ENCODE data around the gene RIN2.

- PRO-cap: no peak
Observed at GRCh38 chr20:19406522-19407112, 194.2 kb downstream of the SLC24A3 start.

DNA sequence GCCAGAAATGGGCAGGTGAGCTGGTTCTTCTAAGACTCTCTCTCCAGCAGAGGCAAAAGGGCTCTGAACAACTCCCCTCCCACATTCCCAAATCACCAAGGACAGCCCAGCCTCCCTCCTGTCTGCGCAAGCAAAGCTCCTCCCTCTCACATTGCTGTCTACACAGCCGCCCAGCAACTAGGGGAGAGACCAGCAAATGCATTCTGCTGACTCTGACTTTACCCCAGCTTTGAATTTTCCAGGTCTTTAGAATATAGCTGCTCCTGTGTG, 205.9 kb upstream of the RIN2 start:
- PRO-cap: no peak

DNA sequence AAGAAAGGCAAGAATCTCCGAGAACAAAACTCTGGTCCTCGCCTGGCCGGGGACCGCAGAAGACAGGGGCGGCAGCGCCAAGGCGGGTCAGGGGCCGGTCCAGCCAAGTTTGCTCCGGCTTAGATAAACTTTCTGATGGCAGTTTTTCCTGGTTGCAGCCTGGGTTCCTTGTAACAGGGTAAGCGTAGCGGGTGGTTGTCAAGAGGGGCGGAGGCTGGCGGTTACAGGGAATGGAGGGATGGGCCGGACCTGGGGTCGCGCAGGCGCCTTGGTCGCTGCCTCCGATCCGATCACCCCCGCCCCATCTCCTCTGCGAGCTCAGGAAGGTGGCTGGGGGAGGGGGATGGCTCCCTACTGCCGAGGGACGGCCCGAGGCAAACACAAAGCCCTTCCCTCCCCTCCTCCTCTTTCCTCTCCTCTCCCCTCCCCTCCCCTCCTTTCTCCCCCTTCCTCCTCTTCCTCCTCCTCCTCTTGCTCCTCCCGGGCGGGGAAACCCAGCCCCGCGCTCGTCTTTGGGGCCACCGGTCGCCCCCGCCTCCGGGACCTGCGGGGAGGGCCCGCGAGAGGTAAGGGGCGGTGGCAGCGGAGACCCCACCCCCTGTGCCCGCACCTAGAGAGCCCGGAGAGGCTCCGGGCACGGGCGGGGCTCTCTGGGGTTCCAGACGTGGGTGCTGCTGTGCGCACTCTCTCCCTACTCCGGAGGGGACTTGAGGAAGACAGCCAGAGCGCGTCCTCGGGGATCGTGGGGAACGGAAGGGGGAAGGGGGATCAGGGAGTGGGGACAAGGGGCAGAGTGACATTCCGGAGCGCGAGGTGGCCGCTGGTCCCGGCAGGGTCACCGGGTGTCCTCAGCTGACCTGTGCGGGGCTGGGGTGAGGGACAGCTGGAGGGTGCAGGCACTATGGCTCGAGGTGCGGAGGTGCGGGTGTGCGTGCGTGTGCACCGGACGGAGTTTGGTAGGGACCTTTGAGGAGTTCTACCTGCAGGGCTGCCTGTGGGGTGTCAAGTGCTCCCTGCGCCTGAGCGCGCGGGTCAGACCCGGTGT, at the start of gene RIN2:
Gene RIN2, plus strand, starts transcription at position 497 of the 1,045 bp plus-strand sequence.
- PRO-cap: bidirectional peak, plus-strand start at position 321 of the sequence, minus-strand start at position 64 of the sequence; bidirectional peak, plus-strand start at position 653 of the sequence, minus-strand start at position 410 of the sequence

GRCh38 chr20:19890205-19890999, 126.8 kb upstream of the NAA20 start:
- PRO-cap: unidirectional peak, minus-strand start at chr20:19890518; unidirectional peak, minus-strand start at chr20:19890561

DNA sequence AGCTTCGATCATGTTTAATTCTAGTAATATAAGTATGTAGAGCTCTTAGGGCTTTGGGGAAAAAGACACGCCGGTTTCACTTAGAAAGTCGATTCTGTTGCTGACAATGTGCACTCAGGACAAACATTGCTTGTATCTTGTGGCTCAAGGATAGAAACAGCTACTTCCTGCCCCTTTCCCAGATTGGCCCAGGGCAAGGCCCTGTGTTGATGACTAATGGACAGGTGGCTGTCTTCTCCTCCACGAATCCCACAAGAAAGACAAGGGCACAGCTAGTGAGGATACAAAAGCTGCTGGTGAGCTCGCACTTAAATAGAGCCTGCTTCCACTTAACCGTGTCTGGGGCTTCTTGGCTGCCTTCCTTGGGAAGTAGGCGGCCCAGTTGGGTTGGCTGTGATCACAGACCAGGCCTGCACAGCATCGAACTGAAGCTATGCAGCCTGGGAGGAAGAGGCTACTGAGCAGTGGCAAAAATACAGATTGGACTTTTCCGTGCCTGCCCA, 23.3 kb upstream of the NAA20 start:
- PRO-cap: no peak

DNA sequence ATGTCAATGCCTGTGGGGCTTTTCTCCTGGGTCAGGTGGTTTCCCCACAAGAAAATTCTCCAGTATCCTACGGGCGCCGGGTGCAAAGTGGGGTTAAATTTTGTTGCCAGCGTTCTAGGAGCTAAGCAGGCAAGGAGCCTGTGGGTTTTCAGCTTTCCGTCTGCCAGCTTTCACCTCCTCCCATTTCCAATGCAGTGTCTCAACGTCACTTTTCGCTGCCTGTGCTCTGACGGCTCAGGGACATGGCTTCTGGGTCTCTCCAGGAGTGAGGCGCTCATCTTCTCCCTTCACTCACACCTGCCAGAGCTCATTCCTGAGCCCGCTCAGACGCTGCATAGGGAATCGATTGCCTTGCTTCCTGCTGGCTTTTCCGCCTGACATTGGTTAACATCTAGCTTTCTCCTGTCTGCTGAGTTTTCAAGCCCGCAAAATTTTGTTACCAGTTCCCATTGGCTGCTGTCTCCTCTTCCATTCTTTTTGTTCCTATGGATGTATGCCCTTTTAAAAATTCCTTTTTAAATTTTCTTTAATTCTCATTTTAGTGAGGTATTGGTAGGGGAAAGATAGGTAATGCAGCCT, 7.3 kb upstream of the NAA20 start:
- PRO-cap: no peak

- PRO-cap: no peak
Observed at GRCh38 chr20:20036847-20037691, 15.2 kb downstream of the CRNKL1 start.

- PRO-cap: no peak
Observed at GRCh38 chr20:20076018-20076646, 23.8 kb downstream of the CFAP61 start.

DNA sequence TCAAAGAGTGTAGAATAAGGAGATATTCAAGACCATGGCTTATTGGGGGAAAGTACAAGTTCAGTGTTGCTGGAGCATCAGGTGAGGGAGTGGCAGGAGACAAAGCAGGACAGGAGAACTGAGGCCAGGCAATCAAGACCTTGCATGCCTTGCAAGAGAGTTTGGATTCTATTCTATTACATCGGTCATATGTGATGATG, 81.9 kb downstream of the CFAP61 start:
- PRO-cap: no peak

GRCh38 chr20:20410503-20411170, 42.7 kb downstream of the INSM1 start:
- PRO-cap: no peak

- PRO-cap: no peak
Observed at GRCh38 chr20:20669664-20670163, 42.7 kb downstream of the RALGAPA2 start.

DNA sequence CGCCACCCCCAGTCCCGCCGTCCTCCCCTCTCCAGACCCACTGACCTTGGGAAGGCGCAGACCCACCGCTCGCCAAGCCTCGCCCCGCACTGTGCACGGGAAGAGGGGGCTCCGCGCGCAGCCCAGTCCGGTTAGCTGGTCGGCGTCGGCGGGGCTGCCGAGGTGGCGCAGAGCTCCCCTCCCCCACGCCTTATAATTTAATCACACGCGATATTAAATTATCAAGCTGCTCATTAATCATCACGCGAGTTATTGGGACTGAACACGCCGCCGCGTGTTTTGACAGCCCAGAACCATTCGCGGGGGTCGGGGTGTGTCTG, 19.7 kb upstream of the KIZ start:
- PRO-cap: no peak

DNA sequence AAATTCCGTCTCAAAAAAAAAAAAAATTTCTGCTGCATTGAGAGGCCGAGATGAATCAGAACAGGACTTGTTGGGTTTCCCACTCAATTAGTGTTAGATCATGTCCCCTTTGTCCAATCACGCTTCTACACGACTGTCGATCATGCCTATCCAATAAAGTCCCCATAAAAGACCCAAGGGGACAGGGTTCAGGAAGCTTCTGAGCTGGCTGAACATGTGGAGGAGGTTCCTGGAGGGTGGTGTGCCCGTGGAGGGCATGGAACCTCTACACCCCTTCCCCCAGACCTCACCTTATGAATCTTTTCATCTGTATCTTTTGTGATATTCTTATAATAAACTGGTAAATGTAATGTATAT, 3.3 kb upstream of the KIZ start:
- PRO-cap: no peak

GRCh38 chr20:21304180-21304583, 1.1 kb downstream of the XRN2 start:
- PRO-cap: no peak

DNA sequence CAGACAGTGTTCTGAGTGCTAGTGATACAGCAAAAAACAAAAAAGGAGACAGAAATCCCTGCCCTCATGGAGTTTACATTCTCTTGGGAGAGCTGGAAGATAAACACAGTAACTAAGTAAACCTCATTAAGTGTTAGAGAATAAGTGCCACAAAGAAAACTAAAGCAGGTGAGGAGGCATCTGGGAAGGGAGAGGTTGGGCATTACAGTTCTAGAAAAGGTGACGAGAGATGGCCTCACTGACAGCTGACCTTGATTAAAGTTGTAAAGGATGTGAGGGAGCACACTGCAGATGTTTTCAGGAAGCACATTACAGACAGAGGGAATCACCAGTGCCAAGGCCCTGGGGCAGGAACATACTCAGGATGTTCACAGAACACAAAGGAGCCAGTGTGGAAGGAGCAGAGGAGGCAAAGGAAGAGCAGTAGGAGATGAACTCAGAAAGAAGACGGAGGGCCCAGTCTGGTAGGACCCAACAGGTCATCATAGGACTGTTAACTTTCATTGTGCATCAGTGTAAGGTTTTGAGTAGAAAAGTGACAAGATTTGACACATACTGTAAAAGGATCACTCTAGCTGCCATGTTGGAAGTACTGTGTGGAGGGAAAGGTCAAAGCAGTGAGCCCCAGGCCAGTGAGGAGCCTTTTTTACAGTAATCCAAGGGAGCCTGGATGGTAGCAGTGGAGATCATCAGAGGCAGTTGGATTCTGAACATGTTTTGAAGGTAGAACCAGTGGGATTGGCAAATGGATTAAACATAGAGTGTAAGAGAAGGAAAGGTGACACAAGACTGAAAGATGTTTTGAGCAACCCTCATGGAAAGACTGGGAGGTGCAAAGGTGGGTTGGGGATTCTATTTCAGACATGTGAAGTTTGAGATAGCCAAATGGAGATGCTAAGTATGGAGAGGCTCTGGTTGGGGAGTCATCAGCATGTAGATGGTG, 33.7 kb downstream of the XRN2 start:
- PRO-cap: no peak

DNA sequence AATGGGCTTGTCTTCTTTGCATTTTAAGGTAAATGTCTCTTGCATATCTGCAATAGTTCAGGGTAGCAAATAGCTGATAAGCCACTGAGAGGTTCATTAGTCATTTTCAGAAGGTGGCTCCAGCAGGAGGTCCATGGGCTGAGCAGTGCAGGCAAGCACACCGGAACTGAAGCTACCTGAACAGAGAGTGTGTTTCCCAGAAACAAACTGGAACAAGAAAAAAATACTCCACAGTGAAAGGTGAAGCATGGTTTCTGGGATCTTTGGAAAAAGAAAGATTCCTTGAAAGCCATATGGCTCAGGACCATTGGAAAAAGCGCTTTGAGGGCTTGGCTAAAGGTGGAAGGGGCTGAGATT, 118.1 kb downstream of the FOXA2 start:
- PRO-cap: no peak

DNA sequence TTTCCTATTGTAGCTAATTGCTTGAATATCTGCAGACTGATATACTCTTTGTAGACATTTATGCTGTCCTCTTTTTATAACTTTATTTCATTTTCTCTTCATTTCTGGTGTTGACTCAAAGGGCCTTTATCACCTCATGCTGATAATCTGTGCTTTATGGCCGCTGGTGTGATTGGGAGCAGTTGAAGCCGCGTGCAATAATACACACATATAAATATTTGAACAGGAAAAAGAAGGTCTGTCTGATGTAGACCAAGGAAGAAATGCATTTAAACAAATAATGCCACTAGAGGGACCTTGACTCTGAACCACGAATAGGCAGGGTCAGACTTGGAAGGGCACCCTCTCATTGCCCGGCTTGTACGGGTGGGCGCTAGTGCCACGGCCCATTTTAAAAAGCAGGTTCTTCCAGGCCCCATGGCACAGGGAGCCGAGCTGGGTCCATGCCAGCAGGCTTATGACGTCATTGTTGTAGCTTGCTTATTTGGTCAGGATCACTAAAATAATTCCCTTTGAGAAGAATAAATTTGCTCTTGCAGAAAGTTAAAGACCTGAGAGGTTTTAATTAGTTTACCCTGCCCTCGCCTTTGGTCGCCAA, 94.2 kb downstream of the FOXA2 start:
- PRO-cap: no peak

DNA sequence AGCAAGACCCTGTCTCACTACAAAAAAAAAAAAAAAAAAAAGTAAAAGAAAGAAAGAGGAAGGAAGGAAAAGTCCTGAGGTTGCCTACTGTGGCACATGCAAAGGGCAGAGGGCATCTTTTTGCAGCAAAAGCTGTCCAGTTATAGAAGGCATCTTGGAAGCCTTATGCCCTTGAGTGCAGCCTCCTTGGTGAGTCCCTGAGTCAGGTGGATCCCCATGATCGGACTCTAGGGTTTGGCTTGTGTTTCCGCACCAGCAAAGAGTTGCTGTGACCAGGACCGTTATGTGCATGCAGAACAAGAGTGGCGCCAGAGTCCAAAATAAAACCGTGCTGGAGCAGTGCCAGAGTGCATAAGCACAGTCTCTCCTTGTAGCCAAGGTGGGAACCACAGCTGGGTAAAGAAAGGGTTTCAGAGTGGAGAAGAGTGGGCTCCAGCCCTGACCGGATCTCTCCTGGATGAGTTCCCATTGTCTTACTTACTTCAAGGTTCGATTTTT, 58.6 kb downstream of the FOXA2 start:
- PRO-cap: no peak

DNA sequence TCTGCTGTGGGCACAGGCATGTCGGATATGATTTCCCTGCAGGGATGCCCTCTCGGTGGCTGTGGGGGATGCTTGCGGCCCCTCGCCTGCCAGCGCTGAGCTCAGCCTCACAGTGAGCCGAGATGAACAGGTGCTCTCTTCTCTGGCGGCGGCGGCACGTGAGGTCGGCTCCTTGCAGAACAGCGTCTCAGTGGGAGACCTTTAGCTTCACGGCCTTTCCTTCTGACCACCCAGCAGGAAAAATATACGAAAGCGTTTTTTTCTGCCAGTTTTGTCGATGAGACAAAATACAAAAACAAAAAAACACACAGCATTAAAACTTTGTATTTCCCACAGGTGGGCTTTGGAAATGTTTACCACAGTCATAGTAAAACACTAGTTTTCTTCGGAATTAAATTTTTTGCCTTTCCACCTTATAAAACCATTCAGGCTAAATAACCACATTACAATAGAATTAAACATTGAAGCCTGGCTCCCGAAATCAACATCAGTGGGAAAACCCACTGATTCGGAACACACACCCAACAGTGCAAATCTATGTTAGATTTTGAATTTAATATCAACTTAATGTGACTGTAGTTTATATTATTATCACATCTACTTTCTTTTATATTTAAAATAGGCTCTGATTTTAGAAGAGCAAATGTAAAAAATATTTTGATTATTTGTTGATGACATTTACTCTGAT, 23.4 kb downstream of the FOXA2 start:
- PRO-cap: no peak

GRCh38 chr20:22570323-22570885, 14.0 kb downstream of the FOXA2 start:
- PRO-cap: no peak